AG09309 (cell line): ENCODE data around the gene BCL2L13.

DNA sequence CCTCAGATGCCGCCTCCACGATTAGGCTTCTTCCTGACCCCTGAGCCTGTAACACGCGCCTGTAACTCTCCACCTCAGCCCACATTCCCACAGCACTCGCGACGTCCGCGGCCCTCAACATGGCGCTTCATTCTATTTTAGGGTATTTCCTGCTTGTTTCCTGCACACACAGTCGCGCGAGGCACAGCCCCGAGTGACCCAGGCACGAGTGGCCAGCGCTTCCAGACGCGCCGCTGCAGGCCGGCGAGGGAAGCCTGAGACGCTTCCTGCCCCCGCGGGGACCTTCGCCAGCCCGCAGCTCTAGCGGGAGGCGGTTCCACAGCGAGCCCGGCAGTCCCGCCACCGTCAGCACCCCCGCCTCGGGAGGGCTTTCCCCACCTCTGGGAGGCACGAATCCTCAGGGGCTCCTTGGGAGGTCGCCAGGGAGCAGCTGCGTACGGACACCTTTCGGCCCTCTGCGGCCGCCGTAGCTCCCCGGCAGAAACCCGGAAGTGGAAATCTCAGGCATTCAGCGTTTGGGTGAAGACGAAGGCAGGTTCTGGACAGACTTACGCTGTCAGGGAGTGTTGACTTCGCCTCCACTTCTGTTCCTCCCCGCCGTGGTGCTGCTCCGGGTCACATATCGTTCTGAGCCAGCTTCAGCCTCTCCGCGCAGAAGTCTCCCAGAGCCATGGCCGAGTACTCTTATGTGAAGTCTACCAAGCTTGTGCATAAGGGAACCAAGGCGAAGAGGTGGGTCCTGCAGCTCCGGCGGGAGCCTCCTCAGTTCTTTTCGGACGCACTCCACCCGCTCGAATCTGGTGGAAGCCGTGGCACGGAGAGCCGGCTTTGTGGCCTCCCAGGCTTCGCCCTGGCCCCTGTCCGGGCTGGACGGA lies 2926.0 kb upstream of the OR11H1 start:
- RRBS, result no CpG with 5 or more reads among the region's 68 CpGs

- RRBS, result no CpG with 5 or more reads among the region's 12 CpGs
Observed at GRCh38 chr22:15775723-15775976, 85.8 kb downstream of the POTEH start.

DNA sequence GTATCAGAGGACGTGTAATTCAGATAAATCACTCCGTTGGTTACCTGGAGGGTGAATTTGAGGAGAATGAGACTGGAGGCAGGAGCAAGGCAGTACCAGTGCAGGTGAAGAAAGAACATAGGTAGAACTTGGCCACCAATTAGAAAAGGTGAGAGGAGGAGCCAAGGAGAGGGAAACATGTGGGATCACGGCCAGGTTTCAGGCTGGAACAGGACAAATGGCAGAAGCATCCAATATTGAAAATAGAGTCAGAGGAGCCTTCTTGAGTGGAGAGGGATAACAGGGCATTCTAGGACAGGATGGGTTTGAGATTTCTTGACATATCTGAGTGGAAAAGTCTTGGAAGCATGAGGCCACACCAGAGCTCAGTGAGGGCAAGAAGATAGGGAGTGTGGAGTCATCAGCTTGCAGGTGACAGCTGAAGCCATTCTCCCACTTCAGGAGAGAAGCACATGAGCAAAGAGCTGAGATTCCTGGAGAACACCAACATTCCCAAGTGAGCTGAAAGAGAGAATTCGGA lies 36.4 kb upstream of the IL17RA start:
- RRBS, result no CpG with 5 or more reads among the region's 4 CpGs

DNA sequence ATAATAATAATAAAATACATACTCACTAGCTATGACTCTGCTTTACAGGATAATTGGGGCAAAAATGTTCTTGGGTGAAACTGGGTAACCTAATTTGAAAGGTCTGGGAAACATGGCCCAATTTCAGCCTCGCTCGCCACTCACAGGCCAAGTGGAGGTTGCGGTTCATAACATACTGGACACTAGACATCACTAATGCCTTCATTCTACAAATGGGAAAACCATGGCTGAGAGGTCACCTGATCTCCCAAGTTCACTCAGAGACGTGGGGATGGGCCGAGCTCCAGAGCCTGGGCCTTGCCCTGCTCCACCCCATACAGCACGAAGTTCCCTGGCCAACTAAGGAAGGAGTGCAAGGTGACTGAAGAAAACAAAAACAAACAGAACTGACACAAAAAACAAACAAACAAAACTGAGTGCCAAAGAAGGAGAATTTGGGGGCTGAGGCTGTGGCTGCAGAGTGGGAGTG lies 46.4 kb upstream of the ADA2 start:
- RRBS, result no CpG with 5 or more reads among the region's 6 CpGs

DNA sequence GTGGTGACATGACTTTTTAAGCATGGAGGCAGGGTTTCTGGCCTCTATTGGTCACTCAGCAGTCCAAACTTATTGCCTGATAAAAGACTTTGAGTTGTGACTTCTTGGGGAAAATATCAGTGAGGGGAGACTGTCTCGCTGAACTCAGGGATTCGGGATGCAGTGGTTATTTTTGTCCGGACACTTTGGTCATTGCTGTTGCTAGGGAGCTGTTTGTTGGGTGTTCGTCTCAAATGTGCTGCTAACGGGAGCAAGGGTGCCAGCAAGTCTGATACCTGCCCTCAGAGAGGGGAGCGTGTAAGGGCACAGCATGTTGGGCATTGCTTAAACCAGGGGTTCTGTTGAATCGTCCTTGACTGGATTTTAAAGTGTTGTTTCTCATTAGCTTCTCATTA lies 49.3 kb upstream of the SLC25A18 start:
- RRBS, result no CpG with 5 or more reads among the region's 7 CpGs

DNA sequence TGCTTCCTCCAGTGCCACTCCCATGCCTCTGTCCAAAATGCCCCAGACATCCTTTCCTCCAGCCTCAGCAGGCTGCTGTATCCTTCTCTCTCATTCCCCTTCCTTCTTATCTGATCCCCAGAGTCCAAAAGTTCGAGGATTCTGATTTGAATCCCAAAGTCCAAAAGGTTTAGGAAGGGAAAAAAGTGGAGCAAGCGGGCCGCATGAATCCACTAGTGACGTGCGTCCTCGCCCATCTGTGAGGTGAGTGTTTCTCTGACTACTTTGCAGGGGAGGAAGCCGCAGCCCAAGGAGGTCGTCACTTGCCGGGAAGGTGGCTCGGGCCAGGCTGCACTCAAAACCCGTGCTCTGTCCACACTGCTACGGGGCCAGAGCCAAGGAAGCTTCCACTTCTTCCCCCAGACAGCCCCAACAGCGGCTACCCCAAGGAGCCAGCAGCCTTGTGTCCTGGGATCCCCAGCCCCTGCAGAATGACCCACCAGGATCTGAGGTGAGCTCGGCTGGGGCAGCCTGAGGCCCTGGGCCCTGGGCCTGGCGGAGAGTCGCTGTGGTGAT lies 16.3 kb downstream of the SLC25A18 start:
- RRBS, result no CpG with 5 or more reads among the region's 16 CpGs

- RRBS, result no CpG with 5 or more reads among the region's 8 CpGs
Observed at GRCh38 chr22:17592060-17592618, 28.8 kb downstream of the SLC25A18 start.

- RRBS, result under 1% methylated on average over 7 of the region's 48 CpGs
Observed at GRCh38 chr22:17638137-17638892, at the start of gene BCL2L13. Gene BCL2L13, plus strand, starts transcription at chr22:17638757.

DNA sequence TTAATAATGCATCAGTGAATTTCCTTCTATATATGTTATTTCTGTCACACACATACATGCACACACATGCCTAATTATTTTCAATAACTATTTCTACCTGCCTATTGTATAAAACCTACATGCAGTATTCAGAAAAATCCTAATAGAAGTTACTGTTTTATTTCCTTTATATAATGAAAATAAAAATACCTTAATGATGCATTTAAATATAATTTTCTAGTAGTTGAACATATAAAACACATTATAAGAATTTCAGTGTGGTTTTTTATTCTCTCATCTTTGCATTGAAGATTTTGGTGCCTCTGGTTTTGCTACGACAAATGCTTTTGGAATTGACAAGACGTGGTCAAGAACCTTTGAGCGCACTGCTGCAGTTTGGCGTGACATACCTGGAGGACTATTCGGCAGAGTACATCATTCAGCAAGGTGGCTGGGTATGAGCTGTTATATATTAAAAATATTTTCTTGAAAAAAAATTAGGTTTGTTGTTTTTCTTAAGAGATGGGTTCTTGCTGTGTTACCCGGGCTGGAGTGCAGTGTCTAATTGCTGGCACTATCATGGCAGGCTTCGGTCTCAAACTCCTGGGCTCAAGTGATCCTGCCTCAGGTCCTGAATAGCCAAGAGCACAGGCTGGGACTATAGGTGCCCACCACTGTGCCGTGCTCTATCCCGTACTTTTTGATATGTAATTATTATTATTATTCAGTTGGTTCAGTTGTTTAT lies 63.6 kb downstream of the BCL2L13 start:
- RRBS, result no CpG with 5 or more reads among the region's 9 CpGs

DNA sequence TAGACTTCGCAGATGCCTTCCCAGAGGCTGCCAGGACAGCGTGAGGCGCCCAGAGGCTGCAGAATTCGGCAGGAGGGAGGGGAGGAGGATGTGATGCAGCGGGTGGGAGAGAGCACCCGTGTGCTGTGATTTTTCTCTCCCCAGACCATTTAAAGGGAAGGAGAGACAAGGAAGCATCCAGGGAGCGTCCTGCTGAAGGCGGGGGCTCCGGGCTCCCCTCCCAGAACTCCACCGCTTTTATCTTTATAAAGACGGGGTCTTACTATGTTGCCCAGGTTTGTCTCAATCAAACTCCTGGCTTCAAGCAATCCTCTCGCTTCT lies 25.2 kb downstream of the BID start:
- RRBS, result no CpG with 5 or more reads among the region's 12 CpGs

- RRBS, result no CpG with 5 or more reads among the region's 2 CpGs
Observed at GRCh38 chr22:17776108-17776322, 1.7 kb upstream of the BID start.

GRCh38 chr22:17795678-17795903 lies 21.3 kb upstream of the BID start:
- RRBS, result no CpG with 5 or more reads among the region's 14 CpGs

- RRBS, result no CpG with 5 or more reads among the region's 12 CpGs
Observed at GRCh38 chr22:17838331-17838890, 64.1 kb upstream of the BID start.

DNA sequence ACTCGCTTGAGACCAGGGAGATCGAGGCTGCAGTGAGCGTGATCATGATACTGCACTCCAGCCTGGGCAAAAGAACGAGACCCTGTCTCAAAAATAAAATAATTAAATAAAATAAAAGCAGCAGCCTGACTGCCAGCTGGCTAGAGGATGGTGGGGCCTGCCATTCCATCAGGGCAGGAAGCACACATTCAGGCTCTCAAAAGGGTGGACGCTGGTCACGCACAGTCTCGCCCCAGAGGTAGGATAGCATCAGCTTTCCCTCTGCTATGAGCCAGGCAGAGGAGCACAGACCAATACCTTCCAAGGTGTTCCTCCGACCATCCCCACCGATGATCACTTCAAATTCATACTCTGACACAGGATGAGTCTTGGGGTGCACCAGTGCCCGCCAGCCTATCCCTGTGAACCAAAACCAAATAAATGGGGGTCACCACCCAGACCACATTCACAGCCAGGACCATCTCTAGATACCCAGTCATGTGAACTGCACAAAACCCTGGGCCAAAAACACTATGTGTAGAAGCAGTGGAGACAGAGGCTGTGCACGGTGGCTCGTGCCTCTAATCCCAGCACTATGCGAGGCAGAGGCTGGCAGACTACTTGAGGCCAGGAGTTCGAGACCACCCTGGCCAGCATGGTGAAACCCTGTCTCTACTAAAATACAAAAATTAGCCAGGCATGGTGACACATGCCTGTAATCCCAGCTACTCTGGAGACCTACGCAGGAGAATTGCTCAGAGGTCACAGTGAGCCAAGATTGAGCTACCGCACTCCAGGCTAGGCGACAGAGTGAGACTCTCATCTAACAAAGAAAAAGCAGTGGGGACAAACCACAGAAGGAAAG lies 122.6 kb downstream of the MICAL3 start:
- RRBS, result no CpG with 5 or more reads among the region's 17 CpGs

- RRBS, result 98% methylated on average over 4 of the region's 15 CpGs
Observed at GRCh38 chr22:17968098-17968679, 56.2 kb downstream of the MICAL3 start.

DNA sequence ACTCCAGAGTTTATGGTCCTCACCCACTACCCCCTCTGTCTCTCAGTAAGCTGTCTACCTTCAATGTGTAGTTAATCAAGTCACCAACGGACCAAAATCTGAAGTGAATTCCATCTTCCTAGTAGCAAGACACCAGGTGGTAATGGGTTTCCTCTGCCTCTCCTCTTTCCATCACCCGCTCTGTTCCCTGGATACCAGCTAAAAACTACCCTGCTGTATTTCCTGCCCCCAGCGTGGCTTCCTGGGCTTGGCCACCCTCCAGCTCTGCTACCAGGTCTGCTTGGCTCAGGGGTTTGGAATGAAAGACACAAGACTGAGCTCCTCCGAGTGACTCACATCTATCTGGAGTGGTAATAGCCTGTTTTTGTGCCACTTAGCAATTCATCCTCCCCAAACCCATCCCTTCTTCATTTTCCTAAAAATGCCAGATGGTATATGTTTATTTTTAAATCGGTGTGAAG lies 7.3 kb upstream of the MICAL3 start:
- RRBS, result no CpG with 5 or more reads among the region's 5 CpGs

DNA sequence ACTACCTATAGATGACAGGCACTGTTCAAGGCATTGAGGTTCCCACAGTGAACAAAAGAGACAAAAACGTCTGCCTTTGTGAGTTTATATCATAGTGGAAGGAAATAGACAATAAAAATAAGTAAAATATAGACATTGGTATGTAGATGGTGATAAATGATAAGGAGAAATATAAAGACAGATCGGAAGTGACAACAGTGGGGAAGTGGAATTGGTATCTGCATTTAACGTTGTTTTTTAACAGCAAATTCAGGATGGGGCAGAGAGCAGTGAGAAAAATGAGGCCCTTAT lies 727 bp upstream of the PEX26 start:
- RRBS, result no CpG with 5 or more reads among the region's 3 CpGs

DNA sequence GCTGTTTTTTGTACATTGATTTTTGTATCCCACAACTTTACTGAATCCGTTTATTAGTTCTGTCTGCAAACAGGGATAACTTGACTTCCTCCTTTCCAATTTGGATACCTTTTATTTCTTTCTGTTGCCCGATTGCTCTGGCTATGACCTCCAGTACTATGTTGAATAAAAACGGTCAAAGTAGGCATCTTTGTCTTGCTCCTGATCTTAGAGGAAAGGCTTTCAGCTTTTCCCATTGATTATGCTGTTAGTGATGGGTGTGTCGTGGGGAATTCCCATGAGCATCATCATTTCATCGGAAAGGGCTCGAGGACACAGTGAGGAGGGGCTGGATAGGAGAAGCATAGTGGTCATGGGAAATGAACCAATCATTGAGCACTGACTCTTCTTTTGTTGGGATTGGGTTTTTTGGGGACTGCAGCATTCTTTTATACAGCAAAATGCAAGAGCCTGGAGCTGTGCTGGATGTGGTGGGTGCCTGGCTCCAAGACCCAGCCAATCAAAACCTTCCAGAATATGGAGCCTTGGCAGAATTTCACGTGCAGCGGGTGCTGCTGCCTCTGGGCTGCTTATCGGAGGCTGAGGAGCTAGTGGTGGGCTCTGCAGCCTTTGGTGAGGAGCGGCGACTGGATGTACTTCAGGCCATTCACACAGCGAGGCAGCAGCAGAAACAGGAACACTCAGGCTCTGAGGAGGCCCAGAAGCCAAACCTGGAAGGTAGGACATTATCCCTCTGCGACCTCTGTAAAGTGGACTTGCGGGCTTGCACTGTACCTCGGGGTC lies 5.4 kb downstream of the PEX26 start:
- RRBS, result no CpG with 5 or more reads among the region's 15 CpGs

GRCh38 chr22:18114367-18114925 lies 3.8 kb downstream of the TUBA8 start:
- RRBS, result no CpG with 5 or more reads among the region's 8 CpGs

GRCh38 chr22:18994514-18995372 lies 58.6 kb upstream of the PRODH start:
- RRBS, result no CpG with 5 or more reads among the region's 19 CpGs